Measurements from ENCODE around the gene KCNS3.

GRCh38 chr2:16619602-16620078 is 46.0 kb downstream of the CYRIA start:
- RRBS = no CpG with 5 or more reads among the region's 3 CpGs

- RRBS = no CpG with 5 or more reads among the region's 7 CpGs
These were observed 38.5 kb downstream of the CYRIA start for GRCh38 chr2:16626967-16627604.

GRCh38 chr2:16660826-16661101 is 4.9 kb downstream of the CYRIA start:
- RRBS = no CpG with 5 or more reads among the region's 3 CpGs

GRCh38 chr2:16763309-16763749 is 97.7 kb upstream of the CYRIA start:
- RRBS = no CpG with 5 or more reads among the region's 2 CpGs

- RRBS = no CpG with 5 or more reads among the region's 5 CpGs
These were observed 162.4 kb upstream of the CYRIA start for GRCh38 chr2:16827953-16828431.

- RRBS = 3% methylated on average over 34 of the region's 50 CpGs
These were observed at the start of gene KCNS3 for GRCh38 chr2:17878440-17878737. KCNS3 (plus strand) TSS chr2:17878667.

GRCh38 chr2:18480023-18480576 is 80.4 kb downstream of the RDH14 start:
- RRBS = no CpG with 5 or more reads among the region's 5 CpGs

DNA sequence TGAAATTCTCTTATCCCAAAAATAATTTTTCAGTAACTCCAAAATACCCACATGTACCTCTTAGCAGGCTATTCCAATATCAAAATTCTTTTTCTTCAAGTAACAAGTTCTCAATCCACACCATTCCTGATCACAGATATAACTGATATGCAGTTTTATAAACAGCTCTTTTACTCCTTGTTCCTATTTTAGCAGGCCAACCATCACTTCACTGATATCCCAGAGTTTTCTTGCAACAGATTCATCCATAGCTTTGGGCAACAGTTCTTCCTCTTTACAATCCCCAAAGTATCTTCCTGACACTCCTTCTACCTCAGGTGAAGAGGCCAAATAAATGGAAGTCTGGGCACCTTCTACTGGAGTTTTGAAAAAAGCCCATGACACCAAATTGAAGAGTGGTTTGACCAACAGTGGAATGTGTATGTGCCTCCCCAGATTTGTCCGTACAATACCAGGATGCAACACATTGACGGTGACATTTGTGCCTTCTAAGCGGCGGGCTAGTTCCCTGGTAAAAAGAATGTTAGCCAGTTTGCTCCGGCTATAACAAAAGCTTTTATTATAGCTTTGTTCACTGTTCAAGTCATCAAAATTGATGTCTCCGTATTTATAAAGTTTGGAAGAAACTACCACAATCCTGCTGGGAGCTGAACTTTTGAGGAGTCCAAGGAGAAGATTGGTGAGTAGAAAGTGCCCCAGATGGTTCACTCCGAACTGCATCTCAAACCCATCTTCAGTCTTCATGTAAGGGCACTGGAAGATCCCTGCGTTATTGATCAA is 5.3 kb downstream of the RDH14 start:
- RRBS = no CpG with 5 or more reads among the region's 8 CpGs

GRCh38 chr2:19086384-19086650 is 272.1 kb downstream of the OSR1 start:
- RRBS = no CpG with 5 or more reads among the region's 3 CpGs

- RRBS = no CpG with 5 or more reads among the region's 31 CpGs
These were observed 52.7 kb downstream of the OSR1 start for GRCh38 chr2:19305656-19306266.

GRCh38 chr2:19347251-19347884 is 11.1 kb downstream of the OSR1 start:
- RRBS = no CpG with 5 or more reads among the region's 20 CpGs

GRCh38 chr2:19356974-19358222 is 1.0 kb downstream of the OSR1 start:
- RRBS = 66% methylated on average over 12 of the region's 69 CpGs

- RRBS = no CpG with 5 or more reads among the region's 5 CpGs
These were observed 89.3 kb upstream of the OSR1 start for GRCh38 chr2:19447770-19448097.

DNA sequence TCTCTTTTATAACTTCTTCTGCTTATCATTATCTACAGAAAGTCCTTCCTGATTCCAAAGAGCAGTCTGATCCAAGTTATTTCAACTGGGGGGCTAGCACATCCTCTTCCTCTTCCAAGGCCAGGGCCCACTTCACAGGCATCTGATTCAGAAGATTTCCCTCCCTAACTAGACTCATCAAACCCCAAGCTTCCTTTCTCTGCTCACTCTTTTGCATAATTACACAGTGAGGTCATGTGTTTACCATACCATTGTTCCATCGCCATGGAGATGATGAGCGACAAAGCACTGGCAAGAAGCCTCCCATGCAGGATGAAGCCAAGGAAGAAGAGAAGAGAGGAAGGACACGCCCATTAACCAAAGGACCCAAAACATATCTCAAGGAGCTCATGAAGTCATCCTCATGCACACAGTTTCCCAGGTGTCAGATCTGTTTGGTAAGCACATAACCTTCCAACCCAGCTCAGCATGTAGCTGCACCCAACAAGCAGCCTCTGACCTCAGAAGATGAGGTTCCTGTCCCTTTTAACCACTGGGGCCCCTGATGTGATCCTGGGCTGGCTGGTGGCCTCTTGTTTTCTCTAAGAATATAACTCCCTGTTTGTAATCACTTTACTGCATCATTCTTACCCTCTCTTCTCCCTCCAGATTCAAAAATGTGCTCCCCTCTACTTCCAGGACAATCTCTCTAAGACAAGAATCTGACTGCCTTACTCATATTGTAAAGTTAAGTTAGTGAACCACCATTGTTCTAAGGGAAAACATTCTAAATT is 190.2 kb downstream of the TTC32 start:
- RRBS = no CpG with 5 or more reads among the region's 3 CpGs

GRCh38 chr2:19801152-19801749 is 100.5 kb downstream of the TTC32 start:
- RRBS = no CpG with 5 or more reads among the region's 13 CpGs

- RRBS = no CpG with 5 or more reads among the region's 2 CpGs
These were observed 1.9 kb downstream of the TTC32 start for GRCh38 chr2:19899841-19900372.

DNA sequence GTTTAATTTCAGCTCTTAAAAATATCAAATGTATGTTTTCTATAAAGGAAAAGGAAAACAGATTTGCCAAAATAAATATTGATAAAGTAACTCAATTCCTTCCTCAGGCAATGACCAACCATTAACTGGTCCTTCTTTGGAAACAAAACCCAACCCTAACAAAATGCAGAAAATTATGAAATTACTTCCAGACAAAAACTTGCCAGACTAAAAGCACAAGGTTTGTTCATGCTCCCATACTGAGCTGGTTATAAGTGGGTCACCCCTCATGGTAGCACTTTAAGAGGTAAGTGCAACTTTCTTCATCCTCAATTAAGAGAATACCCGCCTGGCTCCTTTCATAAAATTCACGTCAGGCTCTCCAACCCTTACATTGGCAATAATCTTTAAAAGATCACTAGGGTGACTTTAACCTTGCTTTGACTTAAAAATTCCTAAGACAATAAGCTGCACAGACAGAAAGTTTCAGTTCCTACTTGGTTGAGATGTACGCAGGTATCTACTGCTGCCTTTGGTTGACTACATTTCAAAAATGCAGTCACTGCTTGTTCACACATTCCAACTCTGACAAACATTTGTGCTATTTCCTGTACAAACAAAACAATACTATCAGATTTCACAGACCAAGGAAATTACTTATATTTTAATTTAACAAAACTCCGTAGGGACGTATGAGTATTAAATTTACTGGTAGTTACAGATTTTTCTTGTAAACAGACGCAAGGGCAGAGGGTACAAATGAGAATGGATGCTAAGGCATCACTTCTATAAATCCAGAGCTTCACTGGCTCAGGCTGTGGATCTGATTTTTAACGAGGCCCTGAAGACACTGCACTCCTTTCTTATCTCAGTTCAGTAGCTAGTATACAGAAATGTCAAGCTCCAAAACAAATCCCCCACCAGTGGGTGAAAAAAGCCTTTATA is 31.4 kb upstream of the TTC32 start:
- RRBS = no CpG with 5 or more reads among the region's 7 CpGs

- RRBS = no CpG with 5 or more reads among the region's 9 CpGs
These were observed 18.7 kb downstream of the LAPTM4A start for GRCh38 chr2:20032438-20033489.

DNA sequence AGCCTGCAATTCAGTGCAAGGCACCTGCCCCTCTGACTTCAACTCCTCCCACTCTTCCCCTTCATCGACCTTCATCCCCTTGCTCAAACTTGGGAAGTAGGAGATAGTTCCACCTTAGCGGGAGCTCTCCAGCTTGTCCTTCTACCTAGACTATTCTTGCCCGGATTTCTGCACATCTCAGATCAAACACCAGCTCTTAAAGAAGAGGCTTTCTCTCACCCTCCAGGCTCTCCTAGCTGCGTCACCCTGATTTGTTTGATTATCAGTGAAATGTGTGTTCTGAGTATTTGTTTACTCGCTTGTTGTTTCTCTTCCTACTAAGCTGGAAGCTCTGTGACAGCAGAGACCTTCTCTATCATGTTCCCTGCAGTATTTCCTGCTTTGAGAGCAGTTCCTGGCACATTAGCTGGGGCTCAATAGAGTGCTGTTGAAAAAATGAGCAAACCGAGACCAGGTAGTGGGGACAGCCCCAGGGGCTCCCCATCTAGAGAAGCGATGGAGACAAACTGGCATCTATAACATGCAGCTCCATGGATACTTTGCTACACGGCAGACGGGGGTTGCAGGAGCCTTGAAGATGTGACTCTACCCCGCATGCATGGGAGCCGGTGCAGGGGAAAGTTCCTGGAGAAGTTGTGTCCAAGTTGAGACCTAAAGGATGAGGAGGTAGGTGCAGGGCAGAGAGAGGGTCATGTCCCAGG is 70.7 kb upstream of the LAPTM4A start:
- RRBS = no CpG with 5 or more reads among the region's 11 CpGs

- RRBS = no CpG with 5 or more reads among the region's 12 CpGs
These were observed 40.4 kb downstream of the SDC1 start for GRCh38 chr2:20184536-20184936.

Data from HTR-8/SVneo (cell line).